Right atrium auricular region (tissue), 2 donors: ENCODE measurements around a stretch of chr1.

GRCh38 chr1:178494593-178494792, 2.3 kb downstream of the CLEC20A start:
- PRO-cap: no peak
- RAMPAGE, long total RNA, 2 experiments: no peak in any of the 2 experiments

DNA sequence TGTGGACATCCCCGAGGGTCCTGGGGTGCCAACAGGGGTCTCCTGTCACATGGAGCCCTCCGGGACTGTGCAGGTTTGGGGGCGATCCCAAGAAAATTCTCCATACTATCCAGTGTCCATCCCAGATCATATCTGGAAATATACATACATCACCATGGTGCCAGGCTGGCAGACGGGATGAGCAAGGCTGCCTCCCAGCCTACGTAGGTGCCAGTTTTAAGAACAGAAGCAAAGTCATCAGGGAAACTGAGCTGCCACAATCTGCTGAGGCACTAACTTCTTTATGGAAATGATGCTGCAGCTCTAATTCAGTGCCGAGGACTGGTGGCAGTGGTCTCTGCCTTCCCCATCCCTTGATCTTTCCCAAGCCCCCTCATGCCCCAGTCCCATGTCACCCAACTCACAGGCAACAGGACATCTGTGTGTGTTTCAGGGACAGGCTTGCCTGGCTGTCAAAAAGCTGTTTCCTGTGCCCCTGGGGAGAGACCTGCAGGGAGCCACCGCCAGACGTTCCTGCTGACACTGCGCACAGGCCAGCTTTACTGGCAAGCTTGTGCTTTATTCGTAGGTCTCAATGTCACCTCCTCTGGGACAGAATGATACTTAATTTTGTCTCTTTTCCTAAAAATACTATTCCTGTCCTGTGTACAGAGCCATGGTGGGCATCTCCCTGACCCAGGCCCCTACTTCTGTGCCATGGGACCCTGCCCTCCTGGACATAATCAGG, 15.5 kb downstream of the TEX35 start:
- PRO-cap: no peak
- RAMPAGE, long total RNA, 2 experiments: no peak in any of the 2 experiments

DNA sequence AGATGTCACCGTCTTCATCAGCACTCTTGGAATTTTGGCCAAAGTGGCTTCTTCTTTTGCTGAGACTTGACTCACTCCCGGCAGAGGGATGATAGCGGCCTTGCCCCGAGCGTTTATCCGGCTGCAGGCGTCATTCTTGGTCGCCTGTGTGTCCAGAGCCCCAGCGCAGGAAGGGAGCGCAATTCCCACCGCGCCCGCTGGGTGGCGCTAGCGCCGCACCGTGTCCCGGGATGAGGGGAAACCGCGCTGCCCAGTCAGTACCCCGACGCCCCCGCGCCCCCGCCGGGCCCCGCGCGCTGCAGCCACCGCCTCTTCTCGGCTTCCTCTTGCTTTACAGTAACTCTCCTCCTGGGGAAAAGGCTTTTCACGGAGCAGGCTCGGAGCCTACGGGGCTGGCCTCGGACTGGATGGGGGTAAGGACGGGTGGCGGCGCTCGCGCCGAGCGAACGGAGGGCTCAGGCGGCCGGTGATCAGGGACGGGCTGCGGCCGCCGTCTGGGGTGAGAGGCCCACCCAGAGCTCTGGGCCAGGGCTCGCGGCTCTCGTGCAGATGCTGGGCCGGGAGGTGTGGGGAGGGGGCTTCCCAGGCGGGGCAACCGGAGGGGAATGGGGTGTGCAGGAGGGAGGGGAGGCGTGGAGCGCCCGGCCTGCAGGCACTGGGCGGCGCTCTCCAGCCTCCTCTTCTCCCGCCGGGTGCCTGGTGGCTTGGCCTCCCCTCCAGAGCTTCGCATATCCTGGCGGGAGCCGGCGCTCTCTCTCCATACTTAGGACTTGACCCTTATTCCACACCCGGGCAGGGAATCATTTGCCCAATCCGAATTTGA, 29.8 kb downstream of the TEX35 start:
- PRO-cap: no peak
- RAMPAGE, long total RNA, 2 experiments: no peak in any of the 2 experiments

GRCh38 chr1:178577661-178578089, 64.8 kb downstream of the TEX35 start:
- PRO-cap: no peak
- RAMPAGE, long total RNA, 2 experiments: no peak in any of the 2 experiments

- PRO-cap: no peak
- RAMPAGE, long total RNA, 2 experiments: no peak in any of the 2 experiments
Observed at GRCh38 chr1:178593326-178593674, 80.4 kb downstream of the TEX35 start.

GRCh38 chr1:178599465-178599972, 86.6 kb downstream of the TEX35 start:
- PRO-cap: no peak
- RAMPAGE, long total RNA, 2 experiments: no peak in any of the 2 experiments

DNA sequence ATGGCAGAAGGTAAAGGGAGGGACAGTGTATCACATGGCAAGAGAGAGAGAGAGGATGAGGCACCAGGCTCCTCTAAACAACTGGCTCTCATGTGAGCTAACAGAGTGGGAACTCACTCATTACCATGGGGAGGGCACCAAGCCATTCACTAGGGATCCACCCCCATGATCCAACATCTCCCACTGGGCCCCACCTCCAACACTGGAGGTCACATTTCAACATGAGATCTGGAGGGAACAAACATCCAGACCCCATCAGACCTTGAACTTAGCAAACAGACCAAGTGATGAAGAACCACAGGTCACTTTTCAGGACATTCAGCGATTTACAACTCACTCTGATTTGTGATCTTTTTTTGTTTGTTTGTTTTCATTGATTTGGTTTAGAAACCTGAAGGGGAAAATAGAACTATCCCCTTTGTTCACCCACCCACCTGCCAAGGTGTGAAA, 104.2 kb upstream of the RALGPS2 start:
- PRO-cap: no peak
- RAMPAGE, long total RNA, 2 experiments: no peak in any of the 2 experiments

- PRO-cap: no peak
- RAMPAGE, long total RNA, 2 experiments: no peak in any of the 2 experiments
Observed at GRCh38 chr1:178650989-178651510, 74.0 kb upstream of the RALGPS2 start.

- PRO-cap: no peak
- RAMPAGE, long total RNA, 2 experiments: no peak in any of the 2 experiments
Observed at GRCh38 chr1:179029227-179030352, 3.9 kb downstream of the FAM20B start.

DNA sequence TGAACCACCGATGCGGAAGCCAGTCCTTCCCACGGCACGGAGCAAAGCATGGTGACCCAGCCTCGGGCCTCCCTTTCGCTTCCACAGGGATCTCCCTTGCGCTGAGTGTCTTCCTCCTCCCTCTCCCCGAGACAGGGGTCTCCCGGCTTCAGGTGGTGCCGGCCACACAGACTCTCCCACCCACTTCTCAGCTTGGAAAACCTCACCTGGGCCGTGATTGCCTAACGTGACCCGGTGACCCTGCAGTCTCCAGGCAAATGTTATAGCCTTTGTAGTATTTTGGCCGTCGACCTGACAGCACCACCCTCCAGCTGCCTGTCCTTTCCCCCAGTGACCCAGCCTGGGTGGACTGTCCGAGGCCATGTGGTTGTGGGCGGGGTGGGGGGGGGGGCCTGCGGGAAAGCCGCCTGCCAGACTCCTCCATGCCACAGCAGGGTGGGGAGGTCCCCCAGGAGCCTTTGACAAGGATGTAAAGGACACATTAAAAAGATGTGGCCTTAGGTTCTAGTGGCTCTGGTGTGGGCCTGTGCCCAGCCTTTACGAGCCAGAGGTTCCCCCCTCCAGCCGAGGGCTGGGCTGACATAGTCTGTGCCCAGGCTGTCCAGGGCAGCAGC, 8.0 kb downstream of the TOR3A start:
- PRO-cap: no peak
- RAMPAGE, long total RNA, 2 experiments: no peak in any of the 2 experiments

- PRO-cap: no peak
- RAMPAGE, long total RNA, 2 experiments: no peak in any of the 2 experiments
Observed at GRCh38 chr1:179091491-179092582, 10.0 kb downstream of the TOR3A start.

DNA sequence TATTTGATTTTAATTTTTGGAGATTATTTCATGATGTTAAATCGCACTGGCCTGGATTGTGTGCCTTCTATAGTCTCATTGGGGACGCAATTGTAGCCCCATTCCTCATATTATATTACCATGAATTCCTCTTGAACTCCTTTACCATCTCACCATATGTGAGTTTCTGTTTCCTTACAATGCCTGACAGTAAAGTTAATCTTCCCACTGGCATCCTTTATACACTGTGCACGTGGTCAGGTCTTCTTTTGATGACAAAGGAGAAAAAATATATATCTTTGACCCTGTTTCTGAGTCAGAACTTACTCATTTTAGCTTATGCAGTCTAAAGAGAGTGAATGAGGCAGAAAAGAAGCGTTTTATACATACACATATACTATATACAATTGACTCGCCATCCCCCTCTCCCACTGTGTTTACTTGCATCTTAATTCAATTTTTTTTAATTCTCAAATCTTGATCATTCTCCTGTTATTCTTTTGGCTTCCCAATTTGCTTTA, 820 bp upstream of the ABL2 start:
- PRO-cap: no peak
- RAMPAGE, long total RNA, 2 experiments: no peak in any of the 2 experiments

GRCh38 chr1:179844348-179845309, 33.0 kb downstream of the TOR1AIP2 start:
- PRO-cap: no peak
- RAMPAGE, long total RNA, 2 experiments: no peak in any of the 2 experiments

GRCh38 chr1:179882881-179883072, 692 bp downstream of the TOR1AIP1 start:
- PRO-cap: no peak
- RAMPAGE, long total RNA, 2 experiments: start-site peak on the minus strand in 1 of 2 experiments, at chr1:179883014-179883035 at its widest, 5 reads per replicate

- PRO-cap: no peak
- RAMPAGE, long total RNA, 2 experiments: no peak in any of the 2 experiments
Observed at GRCh38 chr1:179996335-179997194, 42.0 kb downstream of the CEP350 start.

DNA sequence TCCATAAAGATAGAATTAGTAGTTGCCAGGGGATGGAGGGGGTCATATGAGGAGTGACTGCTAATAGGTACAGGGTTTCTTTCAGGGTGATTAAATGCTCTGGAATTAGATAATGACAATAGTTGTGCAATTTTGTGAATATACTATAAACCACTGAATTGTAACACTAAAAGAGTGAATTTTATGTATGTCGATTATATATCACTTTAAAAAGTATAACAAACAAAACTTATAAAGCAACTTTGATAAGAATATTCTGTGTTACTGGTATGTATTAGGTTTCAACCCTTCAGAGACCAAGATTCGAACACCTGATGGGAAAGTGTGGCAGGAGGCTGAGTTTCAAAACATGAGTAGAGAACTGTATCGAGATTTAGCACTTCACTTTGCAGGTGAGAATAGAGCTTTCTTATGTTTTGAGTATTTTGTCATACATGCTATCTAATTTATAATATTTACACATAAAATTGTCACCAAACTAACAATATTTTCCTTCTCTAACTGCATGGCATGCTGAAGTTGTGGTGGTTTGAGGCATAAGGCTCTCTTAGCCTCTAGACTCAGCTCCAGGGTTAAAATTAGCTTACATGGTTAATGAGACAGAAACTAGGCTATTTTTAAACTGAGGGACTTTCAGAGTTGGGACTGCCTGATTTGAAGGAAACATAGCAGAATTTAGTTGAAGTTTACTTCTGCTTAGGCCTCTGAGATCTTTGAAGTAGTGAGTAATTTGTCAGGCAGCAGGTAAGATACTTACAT, 48.5 kb downstream of the CEP350 start:
- PRO-cap: no peak
- RAMPAGE, long total RNA, 2 experiments: no peak in any of the 2 experiments

DNA sequence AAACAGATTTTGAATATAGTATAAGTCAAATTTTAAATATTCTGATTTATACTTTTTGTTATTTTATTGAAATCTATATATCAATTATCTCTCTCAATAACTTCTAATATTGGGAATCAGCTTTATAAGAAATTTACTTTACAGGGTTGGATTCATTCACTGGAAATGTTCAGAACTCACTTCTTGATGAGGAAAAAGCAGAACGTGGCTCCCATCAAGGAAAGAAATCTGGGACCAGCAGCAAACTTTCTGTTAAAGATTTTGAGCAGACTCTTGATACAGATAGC, 76.5 kb downstream of the CEP350 start:
- PRO-cap: no peak
- RAMPAGE, long total RNA, 2 experiments: no peak in any of the 2 experiments

DNA sequence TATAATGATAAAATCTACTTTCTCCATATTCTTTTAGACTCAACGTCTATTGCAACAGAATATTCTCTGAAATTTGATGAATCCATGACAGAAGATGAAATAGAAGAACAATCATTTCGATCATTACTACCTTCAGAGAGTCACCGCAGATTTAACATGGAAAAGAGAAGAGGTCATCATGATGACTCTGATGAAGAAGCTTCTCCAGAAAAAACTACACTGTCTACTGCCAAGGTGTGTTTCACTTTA, 98.2 kb downstream of the CEP350 start:
- PRO-cap: no peak
- RAMPAGE, long total RNA, 2 experiments: no peak in any of the 2 experiments

GRCh38 chr1:180155238-180155900, 700 bp downstream of the QSOX1 start:
- PRO-cap: no peak
- RAMPAGE, long total RNA, 2 experiments: no peak in any of the 2 experiments

DNA sequence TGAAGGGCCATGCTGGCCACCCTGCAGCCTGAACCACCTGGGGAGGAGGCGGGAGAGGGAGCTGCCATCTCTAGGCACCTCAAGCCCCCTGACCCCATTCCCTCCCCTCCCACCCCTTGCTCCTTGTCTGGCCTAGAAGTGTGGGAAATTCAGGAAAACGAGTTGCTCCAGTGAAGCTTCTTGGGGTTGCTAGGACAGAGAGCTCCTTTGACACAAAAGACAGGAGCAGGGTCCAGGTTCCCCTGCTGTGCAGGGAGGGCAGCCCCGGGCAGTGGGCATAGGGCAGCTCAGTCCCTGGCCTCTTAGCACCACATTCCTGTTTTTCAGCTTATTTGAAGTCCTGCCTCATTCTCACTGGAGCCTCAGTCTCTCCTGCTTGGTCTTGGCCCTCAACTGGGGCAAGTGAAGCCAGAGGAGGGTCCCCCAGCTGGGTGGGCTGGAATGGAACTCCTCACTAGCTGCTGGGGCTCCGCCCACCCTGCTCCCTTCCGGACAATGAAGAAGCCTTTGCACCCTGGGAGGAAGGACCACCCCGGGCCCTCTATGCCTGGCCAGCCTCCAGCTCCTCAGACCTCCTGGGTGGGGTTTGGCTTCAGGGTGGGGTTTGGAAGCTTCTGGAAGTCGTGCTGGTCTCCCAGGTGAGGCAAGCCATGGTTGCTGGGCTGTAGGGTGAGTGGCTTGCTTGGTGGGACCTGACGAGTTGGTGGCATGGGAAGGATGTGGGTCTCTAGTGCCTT, 32.9 kb upstream of the LHX4 start:
- PRO-cap: no peak
- RAMPAGE, long total RNA, 2 experiments: no peak in any of the 2 experiments